Airway epithelial cell (primary cell): ENCODE data around the gene PRORP.

- RAMPAGE, long total RNA = no peak
These were observed 3.1 kb upstream of the SPTSSA start for GRCh38 chr14:34465091-34465669.

- RAMPAGE, long total RNA = no peak
These were observed 33.6 kb downstream of the EAPP start for GRCh38 chr14:34505820-34506472.

- RAMPAGE, long total RNA = no peak
These were observed 33.5 kb downstream of the CFL2 start for GRCh38 chr14:34680805-34681404.

DNA sequence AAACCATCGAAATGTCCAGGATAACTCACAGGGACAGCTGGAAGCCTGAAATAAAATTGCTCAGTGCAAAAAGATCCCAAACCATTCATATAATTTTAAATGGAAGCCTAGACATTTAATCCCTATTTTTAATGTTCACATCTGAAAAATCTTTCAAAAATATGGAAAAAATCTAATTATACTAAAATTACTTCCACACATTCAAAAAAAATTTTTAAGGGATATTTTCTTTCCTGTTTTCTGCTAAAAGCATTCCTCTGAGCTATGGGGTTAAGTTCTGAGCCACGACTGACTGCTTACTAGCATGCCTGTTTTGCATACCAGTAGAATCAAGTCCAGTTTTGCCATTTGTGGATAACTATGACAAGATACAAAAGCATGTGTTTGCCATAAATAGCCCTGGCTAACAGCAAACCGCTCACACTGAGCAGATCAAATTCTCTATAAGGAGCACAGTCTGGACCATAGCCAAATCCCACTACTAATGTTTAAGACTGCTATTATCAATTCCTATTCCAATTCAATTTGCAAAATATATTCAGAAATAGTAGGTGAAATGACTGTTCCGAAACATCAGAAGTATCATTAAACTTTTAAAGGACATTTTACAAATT is 3.3 kb downstream of the CFL2 start:
- RAMPAGE, long total RNA = no peak

GRCh38 chr14:34768684-34768942 is 54.2 kb upstream of the CFL2 start:
- RAMPAGE, long total RNA = no peak

GRCh38 chr14:34785759-34786126 is 71.3 kb upstream of the CFL2 start:
- RAMPAGE, long total RNA = no peak

DNA sequence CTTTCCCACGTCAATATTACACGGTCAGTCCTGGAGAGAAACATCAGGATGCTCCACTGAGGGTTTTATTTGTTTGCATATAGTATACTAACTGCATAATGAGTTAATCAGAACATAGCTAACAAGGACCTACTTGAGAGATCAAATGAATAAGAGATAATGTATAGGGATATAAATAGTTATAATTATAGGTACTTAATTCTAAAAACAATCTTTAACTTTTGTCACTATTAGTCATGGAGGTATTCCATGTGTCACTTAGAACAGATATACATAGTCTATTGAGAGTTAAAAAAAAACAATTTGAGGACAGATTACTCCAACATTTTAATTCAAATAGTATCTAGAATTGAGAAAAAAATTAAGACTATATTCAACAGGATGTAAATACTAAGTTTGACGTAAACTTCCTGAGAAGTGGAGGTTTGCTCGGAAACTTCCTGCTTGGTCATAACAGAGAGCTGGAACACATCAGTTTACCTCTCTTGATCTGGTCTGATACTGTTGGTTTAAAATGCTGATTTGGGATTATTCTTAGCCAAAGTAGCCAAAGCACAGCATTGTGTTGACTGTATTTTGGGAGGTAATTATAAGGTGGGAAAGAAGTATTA is 52.5 kb upstream of the SRP54 start:
- RAMPAGE, long total RNA = no peak

GRCh38 chr14:34931111-34931715 is 51.6 kb upstream of the SRP54 start:
- RAMPAGE, long total RNA = no peak

- RAMPAGE, long total RNA = start-site peak on the minus strand at chr14:35122227-35122300, 83 and 20 reads in 2 replicates; start-site peak on the minus strand at chr14:35122482-35122542, 76 and 26 reads in 2 replicates; start-site peak on the plus strand at chr14:35122552-35122606, 298 and 200 reads in 2 replicates
These were observed at the start of gene PRORP for GRCh38 chr14:35122201-35123067. PRORP (plus strand) TSS chr14:35122552.

GRCh38 chr14:35298539-35299101 is 6.4 kb downstream of the PSMA6 start:
- RAMPAGE, long total RNA = no peak

GRCh38 chr14:35341487-35342171 is 49.4 kb downstream of the PSMA6 start:
- RAMPAGE, long total RNA = no peak

GRCh38 chr14:35352004-35353209 is 52.1 kb downstream of the NFKBIA start:
- RAMPAGE, long total RNA = no peak

DNA sequence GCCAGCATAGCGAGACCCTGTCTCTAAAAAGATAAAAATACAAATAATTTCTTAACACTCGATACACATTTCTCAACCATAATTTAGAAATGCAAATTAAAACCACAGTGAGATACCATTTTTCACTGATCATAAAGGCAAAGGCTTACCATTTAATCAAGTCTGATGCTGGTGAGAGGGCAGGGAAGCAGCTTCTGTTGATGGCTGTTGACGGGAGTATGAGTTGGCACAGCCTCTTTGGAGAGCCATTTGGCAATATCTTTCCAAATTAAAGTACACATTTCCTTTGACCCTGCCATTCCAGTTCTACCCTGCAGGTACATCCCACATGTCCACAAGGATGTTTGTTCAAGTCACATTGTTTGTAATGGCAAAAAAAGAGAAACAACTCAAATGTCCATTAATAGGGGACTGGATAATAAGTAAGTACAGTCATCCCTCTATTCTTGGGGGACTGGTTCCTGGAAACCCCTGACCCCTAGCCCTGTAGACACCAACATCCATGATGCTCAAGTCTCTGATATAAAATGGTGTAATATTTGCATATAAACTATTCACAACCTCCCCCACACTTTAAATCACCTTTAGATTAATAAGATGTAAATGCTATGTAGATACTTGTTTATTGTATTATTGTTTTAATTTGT is 50.7 kb downstream of the NFKBIA start:
- RAMPAGE, long total RNA = no peak

DNA sequence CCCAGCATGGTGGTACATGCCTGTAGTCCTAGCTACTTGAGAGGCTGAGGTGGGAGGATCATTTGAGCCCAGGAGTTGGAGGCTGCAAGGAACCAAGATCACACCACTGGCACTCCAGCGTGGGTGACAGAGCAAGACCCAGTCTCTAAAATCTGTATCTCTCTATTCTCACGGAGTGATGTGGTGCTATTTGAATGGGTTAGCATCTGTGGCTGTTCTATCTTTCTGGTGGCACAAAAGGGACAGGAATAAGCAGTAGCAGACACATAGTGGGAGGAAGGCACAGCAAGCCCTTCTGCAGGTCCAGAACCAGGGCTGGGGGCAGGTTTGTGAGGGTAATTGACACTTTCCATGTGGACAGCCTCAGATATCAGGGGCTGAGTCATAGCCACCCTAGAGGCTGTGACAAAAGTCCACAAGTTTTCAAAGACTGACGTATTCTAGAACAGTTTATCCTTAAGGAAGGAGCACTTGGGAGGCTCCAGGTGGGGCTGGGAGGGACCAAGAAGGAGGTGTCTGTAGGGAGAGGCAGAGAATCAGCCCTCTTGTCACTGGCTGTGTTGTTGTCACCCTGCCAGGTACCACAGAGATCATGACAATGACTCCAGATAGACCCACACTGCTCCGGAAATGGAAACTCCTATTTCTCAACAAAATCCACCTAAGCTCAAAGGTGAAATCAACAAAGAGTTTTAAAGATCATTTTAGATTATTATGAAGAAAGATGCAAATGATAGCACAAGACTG is 48.6 kb downstream of the NFKBIA start:
- RAMPAGE, long total RNA = no peak

- RAMPAGE, long total RNA = no peak
These were observed 34.6 kb downstream of the NFKBIA start for GRCh38 chr14:35369795-35370541.

DNA sequence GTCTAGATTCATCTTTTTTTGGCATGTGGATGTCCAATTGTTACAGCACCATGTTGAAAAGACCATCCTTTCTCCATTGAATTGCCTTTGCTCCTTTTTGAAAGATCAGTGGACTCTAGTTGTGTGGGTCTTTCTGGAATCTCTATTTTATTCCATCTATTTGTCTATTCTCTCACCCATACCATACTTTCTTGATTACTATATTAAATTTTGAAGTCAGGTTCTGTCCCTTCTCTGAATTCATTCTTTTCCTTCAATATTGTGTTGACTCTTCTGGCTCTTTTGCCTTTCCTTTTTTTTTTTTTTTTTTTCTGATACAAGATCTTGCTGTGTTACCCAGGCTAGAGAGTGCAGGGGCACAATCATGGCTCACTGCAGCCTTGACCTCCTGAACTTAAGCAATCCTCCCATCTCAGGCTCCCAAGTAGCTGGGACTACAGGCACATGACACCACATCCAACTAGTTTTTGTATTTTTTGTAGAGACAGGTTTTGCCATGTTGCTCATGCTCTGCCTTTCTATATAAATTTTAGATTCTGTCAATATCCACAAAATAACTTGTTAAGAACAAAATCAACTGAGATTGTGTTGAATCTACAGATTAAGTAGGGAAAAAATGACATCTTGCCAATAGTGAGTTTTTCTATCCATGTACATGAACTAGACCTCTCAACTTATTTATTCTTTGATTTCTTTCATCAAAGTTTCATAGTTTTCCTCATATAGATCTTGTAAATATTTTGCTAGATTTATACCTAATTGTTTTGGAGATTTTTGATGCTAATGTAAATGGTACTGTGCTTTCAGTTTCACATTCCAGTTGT is 102.6 kb downstream of the RALGAPA1 start:
- RAMPAGE, long total RNA = no peak

GRCh38 chr14:35739521-35740175 is 69.4 kb downstream of the RALGAPA1 start:
- RAMPAGE, long total RNA = no peak

- RAMPAGE, long total RNA = no peak
These were observed 106.6 kb downstream of the BRMS1L start for GRCh38 chr14:35932655-35933241.

DNA sequence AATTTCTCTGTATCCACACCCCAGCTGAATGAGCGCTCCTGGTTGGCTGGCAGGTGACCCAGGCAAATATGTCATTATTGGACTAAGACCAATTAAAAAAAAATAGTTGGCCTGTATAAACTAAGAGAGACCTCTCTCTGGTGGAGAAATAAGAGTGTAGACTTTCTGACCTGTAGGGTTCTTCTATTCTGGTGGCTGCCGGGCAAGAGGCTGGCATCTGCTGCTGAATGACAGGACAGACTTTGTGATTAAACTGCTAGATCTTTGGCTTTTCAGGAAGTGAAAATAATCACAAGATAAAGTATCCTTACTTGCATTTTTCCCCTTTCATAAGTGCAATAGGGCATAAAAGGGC is 243.5 kb downstream of the BRMS1L start:
- RAMPAGE, long total RNA = no peak

GRCh38 chr14:36177470-36178032 is 142.9 kb downstream of the MBIP start:
- RAMPAGE, long total RNA = no peak